Caco-2 (cell line): Measurements from ENCODE around the genes ZNF804A, ANKAR and MFSD6.

GRCh38 chr2:183615003-183615566 lies 490.8 kb downstream of the NUP35 start:
- PRO-cap: no peak
- RRBS: no CpG with 5 or more reads among the region's 5 CpGs

DNA sequence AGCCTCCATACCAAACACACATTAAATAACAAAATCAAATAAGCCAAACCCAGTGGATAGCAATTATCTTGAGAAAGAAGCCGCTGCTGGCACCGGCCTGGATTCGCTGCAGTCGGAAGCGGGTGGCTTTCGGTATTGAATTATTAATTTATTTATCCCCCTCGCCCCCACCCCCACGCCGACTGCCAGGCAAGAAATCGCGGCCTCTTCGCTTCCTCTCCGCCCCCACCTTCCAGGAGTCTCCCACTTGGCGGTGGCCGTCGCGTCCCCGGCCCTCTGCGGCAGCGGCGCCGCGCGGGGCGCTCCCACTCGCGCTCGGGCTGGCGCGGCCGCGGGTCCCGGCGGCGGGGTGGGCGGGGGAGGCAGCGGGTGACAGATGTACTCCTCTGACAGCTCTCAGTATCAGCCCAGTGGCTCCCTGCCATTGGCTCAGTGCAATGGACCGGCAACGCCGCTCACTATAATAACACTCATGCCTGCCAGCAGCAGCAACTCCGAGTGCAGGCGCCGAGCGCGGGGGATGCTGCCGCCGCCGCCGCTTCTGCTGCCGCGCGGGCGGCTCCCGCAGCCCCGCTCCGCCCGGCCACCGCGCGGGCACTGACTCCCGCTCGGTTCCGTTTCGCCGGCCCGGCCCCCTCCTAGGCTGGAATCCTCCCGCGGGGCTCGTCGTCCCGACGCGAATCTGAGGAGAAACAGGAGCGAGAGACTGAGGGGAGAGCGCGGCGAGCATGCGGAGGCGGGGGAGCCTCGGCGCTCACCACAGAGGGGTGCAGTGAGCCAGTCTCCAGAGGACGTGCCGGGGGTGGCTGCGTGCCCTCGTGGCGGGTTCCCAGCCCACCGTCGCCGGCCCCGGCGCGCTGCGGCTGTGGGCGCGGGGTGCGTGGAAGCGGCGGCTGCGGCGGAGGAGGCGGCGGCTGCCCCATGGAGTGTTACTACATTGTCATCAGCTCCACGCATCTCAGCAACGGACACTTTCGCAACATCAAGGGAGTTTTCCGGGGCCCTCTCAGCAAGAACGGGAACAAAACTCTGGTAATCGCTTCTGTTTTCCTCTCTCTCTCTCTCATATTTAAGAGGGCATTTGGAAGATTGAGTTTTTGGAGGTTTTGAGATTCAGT lies at the start of gene ZNF804A:
ZNF804A (plus strand) TSS at position 491 of the 1,118 bp plus-strand sequence.
- PRO-cap: no peak
- RRBS: 95% methylated on average over 37 of the region's 108 CpGs

DNA sequence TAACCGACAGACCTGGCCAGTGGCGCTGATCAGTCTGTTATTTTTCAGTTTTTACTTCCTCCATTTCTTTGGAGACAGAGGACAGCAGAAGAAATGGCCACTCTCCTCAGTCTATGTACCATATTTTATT lies 46.2 kb upstream of the ZC3H15 start:
- PRO-cap: bidirectional peak, plus-strand start at position 71 of the sequence, minus-strand start outside the sequence
- RRBS: no CpG with 5 or more reads among the region's 2 CpGs

DNA sequence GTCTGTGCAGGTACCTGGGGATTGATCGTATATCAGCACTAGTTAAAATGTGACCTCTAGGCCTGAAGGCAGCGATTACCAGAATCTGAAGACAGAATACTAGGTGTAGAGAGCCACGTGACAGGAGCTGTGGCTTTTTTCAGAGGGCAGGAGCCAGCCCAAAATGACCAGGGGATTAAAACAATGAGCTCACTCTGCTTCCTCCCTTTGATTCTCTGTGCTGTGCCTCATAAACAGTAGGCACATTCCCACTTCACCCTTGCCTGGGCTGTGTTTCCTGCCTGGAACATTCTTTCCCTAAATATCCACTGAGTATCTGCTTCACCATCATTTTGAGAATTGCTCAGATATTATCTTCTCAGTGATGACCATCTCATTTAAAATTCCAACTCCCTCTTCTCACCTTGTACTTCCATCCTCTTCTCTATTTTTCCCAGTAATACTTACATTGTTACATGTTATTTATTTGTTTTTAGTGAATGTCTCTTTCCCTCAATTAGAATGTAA lies 15.3 kb downstream of the ITGAV start:
- PRO-cap: no peak
- RRBS: no CpG with 5 or more reads among the region's 3 CpGs

DNA sequence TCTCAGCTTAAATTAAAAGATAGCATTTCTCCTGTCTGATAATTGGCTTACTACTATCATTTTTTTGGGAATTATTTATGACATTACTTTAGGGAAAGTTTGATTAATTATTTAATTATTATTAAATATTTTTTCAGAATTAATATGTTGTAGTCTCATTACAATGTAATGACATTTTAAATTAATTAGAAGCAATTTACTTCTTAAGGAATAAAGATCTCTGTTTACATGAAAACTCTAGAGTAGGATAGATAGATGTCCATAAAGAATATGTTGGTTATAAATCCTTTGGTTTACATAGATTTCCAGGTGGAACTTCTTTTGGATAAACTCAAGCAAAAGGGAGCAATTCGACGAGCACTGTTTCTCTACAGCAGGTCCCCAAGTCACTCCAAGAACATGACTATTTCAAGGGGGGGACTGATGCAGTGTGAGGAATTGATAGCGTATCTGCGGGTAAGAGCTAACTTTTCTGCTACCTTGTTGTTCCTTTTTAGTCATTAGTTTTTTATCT lies 37.9 kb upstream of the FAM171B start:
- PRO-cap: no peak
- RRBS: no CpG with 5 or more reads among the region's 4 CpGs

GRCh38 chr2:187075065-187075544 lies 226.1 kb upstream of the ZSWIM2 start:
- PRO-cap: no peak
- RRBS: no CpG with 5 or more reads among the region's 2 CpGs

GRCh38 chr2:187513450-187514674 lies 40.4 kb downstream of the TFPI start:
- PRO-cap: unidirectional peak, minus-strand start at chr2:187513653
- RRBS: no CpG with 5 or more reads among the region's 11 CpGs

DNA sequence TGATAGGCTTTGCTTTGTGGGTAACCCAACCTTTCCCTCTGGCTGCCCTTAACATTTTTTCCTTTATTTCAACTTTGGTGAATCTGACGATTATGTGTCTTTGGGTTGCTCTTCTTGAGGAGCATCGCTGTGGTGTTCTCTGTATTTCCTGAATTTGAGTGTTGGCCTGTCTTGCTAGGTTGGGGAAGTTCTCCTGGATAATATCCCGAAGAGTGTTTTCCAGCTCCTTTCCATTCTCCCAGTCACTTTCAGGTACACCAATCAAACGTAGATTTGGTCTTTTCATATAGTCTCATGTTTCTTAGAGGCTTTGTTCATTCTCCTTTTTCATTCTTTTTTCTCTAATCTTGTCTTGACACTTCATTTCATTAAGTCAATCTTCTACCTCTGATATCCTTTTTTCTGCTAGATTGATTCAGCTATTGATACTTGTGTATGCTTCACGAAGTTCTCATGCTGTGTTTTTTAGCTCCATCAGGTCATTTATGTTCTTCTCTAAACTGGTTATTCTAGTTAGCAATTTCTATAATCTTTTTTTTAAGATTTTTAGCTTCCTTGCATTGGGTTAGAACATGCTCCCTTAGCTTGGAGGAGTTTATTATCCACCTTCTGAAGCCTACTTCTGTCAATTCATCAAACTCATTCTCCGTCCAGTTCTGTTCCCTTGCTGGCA lies 35.6 kb downstream of the TFPI start:
- PRO-cap: no peak
- RRBS: no CpG with 5 or more reads among the region's 6 CpGs

- PRO-cap: no peak
- RRBS: no CpG with 5 or more reads among the region's 15 CpGs
Observed at GRCh38 chr2:187673408-187674243, 119.4 kb upstream of the TFPI start.

- PRO-cap: no peak
- RRBS: no CpG with 5 or more reads among the region's 3 CpGs
Observed at GRCh38 chr2:188303044-188304035, 11.7 kb downstream of the GULP1 start.

DNA sequence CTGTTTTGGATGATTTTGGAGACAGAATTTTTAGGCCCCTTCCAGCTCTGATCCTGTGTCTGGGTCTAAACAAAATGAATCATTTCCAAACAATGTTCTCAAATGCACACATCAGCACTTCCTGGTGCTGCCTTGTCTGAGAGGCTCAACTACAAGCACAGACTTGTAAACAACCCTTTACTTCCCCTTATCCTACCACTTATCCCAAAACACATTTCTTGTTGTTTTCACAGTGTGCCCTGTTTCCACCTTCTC lies 71.3 kb upstream of the COL3A1 start:
- PRO-cap: no peak

DNA sequence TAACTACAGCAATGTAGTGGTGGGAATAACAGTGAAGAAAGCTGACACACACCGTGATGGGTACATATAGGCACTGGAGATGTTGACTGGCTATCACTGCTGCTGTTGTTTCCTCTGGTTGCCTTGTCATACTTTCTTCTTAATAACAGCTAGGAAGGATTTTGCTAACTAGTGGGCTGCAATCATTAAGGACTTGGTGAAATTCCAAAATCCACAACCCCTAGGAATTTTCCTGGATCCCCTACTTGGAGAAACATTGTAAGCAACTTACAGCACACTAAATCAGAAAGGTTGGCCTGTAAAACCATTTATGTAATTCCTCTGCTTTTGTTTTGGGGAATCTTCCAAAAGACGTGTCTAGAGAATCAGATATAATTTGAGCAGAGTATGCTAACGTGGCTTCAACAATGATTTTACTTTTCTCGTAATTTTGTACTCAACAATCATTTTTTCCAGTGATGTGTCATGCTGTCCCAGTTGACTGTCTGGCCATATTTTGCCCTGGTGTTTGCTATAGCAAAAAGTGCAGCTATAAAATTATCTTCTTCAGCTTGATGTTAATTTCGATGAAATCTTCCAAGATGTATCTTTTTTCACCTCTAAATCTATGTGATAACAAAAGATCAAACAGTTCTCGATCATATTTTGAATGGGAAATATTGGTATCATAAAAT lies 8.0 kb upstream of the COL3A1 start:
- PRO-cap: no peak
- RRBS: no CpG with 5 or more reads among the region's 6 CpGs

DNA sequence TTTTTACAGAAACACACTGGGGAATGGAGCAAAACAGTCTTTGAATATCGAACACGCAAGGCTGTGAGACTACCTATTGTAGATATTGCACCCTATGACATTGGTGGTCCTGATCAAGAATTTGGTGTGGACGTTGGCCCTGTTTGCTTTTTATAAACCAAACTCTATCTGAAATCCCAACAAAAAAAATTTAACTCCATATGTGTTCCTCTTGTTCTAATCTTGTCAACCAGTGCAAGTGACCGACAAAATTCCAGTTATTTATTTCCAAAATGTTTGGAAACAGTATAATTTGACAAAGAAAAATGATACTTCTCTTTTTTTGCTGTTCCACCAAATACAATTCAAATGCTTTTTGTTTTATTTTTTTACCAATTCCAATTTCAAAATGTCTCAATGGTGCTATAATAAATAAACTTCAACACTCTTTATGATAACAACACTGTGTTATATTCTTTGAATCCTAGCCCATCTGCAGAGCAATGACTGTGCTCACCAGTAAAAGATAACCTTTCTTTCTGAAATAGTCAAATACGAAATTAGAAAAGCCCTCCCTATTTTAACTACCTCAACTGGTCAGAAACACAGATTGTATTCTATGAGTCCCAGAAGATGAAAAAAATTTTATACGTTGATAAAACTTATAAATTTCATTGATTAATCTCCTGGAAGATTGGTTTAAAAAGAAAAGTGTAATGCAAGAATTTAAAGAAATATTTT lies 37.6 kb downstream of the COL3A1 start:
- PRO-cap: no peak
- RRBS: no CpG with 5 or more reads among the region's 6 CpGs

- PRO-cap: no peak
- RRBS: no CpG with 5 or more reads among the region's 3 CpGs
Observed at GRCh38 chr2:189022447-189022855, 48.3 kb downstream of the COL3A1 start.

- PRO-cap: no peak
- RRBS: no CpG with 5 or more reads among the region's 3 CpGs
Observed at GRCh38 chr2:189092813-189093358, 86.7 kb downstream of the COL5A2 start.

DNA sequence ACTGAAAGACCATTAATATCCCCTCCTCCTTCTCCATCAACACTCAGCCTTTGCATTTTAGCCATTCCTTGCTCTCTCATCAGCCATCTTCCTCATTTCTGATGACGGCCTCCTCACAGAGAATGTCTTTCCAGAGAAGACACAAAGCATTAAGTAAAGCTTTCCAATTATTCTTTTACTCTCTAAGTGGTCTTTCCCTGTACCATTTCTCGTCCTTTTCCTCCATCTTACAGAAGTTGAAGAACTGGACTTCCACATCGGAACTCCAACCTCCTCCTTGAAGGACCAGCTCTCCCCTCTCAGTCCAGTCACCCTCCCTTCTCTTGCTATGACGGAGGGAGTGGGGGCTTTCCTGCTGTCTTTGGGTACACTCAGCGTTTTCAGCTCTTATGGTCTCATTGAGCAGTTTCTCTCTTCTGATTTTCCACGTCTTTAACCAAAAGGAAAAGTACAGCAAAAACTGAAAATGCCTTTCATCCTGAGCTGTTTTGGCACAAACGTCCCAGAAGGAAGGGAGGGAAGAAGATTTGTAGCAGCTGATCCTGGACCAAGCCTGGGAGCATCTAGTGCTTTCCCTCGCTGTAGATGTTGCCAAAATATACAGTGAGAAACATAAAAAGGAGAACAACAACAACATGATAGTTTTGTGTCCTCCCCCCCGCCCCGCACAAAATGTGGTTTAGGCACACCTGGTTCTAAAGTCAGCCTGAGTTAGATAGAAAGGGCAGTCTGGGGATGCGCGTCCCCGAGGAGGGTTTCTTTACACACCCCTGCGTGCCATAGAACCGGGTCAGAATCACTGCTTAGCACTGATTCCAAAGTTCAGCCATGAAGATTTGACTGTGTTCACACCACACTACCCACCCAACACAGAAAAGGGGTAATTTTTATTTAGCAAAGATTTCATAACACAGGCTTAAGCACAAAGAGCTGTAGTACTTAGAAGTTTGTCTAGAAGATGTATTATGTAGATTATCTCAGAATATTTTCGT lies 53.5 kb downstream of the SLC40A1 start:
- PRO-cap: no peak
- RRBS: no CpG with 5 or more reads among the region's 16 CpGs

- PRO-cap: no peak
- RRBS: no CpG with 5 or more reads among the region's 7 CpGs
Observed at GRCh38 chr2:189575090-189575570, 5.5 kb downstream of the SLC40A1 start.

- PRO-cap: bidirectional peak, plus-strand start at chr2:189674670, minus-strand start at chr2:189674827; unidirectional peak, minus-strand start at chr2:189674919
- RRBS: 2% methylated on average over 29 of the region's 72 CpGs
Observed at GRCh38 chr2:189673916-189675337, at the start of gene ANKAR. TSS of gene ANKAR (plus strand) at chr2:189674670.

DNA sequence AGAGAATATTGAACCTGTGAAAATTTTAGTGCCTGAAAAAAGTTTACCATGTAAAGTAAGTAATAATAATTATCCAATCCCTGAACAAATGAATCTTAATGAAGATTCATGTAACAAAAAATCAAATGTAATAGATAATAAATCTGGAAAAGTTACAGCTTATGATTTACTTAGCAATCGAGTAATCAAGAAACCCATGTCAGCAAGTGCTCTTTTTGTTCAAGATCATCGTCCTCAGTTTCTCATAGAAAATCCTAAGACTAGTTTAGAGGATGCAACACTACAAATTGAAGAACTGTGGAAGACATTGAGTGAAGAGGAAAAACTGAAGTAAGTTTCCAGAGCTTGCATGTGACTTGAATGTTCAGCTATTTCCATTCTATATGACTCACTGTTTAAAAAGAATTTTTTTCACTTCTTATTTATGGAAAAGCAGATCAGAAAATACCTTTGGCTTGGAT lies 70.6 kb downstream of the PMS1 start:
- PRO-cap: no peak
- RRBS: no CpG with 5 or more reads among the region's 2 CpGs

DNA sequence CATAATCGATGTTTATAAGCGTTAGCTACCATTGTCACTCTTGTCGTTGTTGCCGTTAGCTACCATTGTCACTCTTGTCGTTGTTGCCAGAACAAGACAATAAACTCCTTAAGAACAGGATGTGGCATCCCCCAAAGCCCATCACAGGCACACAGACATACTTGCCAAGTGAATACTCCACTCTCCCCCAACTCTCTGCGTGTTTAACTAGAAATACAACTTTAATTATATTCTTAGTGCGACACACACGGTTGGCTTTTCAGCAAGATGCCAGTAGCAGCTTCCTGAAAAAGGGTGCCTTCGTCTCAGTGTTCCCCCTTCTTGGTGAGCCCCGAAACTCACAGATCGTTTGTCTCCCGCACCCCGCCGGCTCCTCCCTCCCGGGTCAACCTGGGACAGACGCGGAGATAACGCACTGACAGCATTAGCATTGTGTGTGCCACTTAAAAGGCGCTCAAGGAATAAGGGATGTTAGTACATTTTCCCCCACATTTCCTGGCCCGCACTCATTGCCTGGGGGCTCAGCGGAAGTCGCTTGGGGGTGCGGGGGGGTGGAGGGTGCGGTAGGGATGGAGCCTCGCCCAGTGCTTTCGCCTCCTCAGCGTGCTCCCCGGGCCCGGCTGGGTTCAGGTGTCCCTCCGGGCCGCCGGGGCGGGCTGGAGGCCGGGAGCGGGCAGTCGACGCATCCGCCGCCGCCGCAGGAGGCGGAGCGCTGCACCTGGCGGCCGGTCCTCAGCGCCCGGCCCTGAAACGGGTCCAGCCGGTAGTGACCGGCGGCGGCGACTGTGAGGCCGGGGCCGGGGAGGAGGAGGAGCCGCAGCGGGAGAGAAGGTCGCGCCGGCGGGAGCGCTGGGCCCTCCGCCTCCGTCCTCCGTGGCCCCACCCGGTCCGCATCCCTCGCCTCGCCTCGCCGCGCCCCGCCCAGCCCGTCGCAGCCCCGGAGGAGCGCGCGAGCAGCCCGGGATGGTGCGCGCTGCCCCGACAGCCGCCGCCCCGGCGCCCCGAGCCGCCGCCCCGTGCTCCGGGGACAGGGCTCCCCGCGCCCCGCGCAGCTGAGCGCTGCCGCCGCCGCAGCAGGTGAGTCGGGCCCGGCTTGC lies at the start of gene MFSD6:
MFSD6 (plus strand) TSS at position 929 of the 1,097 bp plus-strand sequence.
- PRO-cap: bidirectional peak, plus-strand start at position 759 of the sequence, minus-strand start at position 747 of the sequence
- RRBS: 2% methylated on average over 47 of the region's 102 CpGs